Skeletal muscle satellite cell (primary cell): ENCODE results near the gene SLC1A4.

- CAGE, long polyA plus RNA = no peak
Observed at GRCh38 chr2:64748652-64749083, 95.0 kb upstream of the SERTAD2 start.

- CAGE, long polyA plus RNA = no peak
Observed at GRCh38 chr2:64770775-64771232, 117.1 kb upstream of the SERTAD2 start.

DNA sequence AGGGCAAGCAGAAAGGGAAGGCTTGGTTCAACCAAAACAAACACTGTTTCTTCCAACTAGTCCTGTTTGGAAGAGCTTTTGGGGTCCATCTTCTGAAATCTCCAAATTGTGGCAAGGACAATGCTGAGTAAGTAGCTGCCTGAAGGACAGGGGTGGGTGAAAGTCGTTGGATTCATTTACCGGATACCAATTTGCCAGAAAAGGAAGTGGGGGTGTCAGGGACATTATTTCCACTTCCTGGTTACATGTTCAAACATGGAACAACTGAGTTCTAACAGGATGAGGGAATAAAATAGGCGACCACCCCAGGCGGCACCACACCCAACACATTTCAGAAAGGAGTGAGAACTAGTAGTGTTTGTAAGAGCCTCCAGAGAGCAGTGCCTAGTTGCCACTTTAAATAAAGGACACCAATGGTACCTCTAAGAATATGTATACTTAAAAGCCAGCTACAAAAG lies 158.6 kb upstream of the SERTAD2 start:
- CAGE, long polyA plus RNA = no peak

DNA sequence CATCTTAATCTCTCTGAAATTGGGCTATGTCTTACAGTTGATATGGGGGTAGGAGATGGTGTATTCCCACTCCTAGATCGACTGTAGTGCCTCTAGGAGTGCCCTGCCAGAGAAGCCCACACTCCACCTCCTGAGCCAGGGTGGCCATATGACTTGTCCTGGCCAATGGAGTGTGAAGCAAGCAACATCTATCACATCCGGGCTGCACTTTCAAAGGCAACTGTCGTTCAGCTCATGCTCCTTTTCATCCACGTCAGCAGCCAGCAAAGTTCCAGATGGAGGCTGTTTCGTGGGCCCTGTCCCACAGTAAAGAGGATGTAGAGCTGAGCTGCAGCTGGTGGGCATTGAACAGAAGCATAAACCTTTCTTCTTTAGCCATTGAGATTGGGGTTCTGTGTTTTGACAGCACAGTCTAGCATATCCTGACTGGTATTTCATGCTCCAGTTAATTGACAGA lies 149.3 kb upstream of the SLC1A4 start:
- CAGE, long polyA plus RNA = no peak

DNA sequence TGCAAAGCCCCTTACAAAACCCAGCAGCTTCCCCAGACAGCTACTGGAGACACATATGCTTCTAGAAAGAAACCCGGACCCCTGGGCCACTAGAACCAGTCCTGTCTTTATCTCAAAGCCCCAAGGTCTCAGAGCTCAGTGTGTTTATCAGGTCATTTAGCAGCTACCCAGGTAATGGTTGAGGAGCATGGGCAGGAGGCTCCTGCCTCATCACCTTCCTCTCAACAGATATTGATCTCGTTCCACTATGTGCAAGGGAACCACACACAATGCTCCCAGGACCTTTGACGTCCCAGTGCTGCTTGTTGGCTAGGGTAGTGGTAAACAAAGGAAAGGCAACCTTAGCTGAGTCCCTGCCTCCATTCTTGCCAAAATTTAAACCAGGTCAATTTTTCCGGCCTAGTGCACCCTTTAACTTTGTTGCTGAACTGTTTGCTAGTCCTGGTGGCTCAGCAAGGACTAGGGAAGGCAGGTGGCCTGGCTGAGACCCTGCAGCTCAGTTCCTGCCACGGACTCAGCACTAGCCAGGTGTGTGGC lies 66.1 kb upstream of the SLC1A4 start:
- CAGE, long polyA plus RNA = no peak

DNA sequence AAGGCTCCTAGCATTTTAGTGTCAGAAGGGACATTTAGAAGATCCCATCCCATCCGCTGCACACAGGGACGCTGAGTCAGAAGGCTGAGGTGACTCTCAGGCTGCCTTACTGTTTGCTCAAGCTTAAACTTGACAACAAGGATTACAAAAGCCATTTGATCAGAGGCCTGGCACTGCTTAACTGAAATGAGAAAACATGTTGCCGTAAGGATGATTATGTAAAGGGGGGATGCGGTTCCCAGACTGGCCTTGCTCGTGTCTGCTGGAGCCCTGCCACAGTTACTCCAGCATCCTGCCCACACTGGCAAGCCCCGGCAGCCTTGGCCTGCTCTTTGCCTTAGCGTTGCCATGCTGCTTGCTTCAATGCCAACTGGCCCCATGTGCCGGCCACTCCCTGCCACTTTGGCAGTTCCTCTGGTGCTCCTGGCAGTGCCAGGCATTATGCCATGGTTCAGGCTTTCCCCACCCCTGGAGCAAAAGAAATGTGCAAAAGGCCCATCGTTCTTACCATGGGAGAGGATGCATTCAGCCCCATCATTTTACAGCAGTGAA lies 45.5 kb upstream of the SLC1A4 start:
- CAGE, long polyA plus RNA = no peak

GRCh38 chr2:64960702-64961210 lies 28.4 kb upstream of the SLC1A4 start:
- CAGE, long polyA plus RNA = no peak

DNA sequence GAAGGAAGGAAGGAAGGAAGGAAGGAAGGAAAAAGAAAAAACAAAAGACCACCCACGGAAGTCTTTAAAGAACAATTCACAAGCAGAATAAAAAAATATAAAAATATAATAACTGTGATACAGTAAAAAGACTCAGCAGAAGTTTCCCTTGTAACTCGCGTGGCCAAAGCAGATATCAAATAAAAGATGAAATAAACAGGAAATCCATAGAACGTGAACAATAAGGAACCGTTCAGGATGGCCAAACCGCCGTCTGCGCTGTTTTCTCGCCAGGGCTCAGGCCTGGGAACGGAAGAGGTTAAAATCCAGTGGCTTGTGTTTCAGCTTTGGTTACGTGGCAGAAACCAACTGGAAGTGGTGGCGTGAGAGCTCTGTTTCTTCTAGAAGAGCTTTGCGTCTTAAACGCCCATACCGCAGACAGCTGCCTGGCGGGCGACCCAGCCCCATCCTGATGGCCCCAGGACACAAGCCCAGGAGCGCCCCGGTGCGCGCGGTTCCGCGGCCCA lies 1.1 kb upstream of the SLC1A4 start:
- CAGE, long polyA plus RNA = no peak

DNA sequence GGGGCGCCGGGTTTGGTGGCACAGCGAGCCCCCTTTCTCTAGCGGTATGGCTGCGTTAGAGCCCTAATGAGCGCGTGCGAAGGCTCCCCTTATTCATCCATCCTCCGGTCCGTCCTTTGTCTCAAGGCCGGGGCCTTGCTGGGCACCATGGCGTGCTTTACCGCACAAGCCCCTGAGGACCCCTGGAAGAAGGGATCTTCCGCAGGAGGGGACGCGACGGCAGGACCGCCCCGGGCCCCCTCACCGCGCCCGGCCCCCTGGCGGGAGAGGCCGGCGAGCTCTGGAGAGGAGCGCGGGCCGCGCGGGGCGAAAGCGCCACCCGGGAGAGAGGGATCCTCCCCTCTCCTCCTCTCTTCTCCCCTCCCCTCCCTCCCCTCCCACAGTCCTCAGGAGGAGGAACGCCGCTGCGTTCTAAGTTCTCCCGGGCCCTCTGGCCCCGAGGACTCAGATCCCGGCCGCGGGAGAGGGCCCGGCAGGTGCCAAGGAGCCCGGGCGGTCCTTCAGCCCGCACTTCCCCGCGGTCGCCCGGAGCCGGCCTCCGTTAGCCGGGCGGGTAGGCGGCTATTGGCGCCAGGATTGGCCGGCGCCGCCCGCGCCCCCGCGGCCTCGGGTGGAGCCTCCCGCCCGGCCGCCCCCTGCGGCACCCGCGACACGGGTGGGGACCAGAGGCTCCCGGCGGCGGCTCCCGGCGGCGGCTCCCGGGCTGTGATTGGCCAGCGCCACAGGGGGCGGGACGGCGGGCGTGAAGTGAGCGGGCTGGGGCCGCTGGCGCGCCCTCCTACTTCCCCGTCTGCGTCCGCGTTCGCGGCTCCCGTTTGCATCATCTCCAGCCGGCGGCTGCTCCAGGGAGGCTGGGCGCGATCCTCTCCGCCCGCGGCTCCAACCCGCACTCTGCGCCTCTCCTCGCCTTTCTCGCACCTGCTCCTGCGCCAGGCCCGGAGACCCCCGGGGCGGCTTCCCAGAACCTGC lies at the start of gene SLC1A4:
SLC1A4 (plus strand) TSS at position 823 of the 969 bp plus-strand sequence.
- CAGE, long polyA plus RNA = start-site peak on the plus strand centred at position 803 of the sequence, 61 bp wide, 35 and 38 reads in 2 replicates

GRCh38 chr2:65021274-65022000 lies 32.2 kb downstream of the SLC1A4 start:
- CAGE, long polyA plus RNA = no peak

DNA sequence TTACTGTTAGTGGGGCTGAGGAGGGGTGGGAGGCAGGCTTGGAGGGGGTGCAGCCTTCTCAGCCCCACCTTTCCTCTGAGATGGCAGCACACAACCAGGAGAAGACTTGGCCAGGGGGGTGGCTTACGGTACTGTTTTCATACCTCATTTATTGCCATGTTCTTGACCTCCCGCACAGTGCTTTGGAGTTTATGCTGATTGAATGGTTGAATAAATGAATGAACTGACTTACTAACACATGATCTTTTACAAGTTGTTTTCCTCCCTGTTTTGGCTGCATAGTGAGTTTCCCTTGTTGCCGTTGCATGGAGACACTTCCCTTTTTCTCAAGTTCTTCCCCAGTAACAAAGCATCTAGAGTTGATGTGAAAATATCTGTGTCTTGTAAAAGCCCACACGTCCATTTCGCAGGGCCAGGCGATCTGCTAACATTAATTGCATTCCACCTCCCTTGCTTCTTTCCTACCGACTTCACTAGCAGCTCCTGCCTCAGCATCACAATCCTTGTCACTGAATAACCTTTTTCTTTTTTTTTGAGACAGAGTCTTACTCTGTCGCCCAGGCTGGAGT lies 35.7 kb upstream of the RAB1A start:
- CAGE, long polyA plus RNA = no peak

DNA sequence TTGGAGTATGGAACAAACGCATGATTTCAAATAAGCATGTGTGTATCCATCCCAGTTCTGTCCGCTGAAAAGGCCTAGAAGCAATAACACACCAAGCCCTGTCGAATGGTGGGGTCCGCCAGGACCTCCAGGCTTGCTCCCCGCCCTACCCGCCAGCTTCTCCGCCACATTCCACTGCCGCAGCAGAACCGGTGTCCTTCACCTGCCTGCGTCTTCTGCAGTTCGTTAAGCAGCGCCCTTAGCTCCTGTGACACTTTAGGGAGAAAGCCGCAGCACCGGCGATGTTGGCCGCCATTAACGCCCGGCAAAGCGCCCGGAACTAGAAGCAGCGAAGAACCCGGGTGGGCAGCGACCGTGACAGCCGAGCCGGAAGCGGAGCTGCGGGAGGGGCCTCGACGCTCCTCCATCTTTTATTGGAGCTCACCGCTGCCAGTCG lies 334 bp upstream of the ACTR2 start:
- CAGE, long polyA plus RNA = no peak

GRCh38 chr2:65366512-65367020 lies 65.8 kb downstream of the SPRED2 start:
- CAGE, long polyA plus RNA = no peak

DNA sequence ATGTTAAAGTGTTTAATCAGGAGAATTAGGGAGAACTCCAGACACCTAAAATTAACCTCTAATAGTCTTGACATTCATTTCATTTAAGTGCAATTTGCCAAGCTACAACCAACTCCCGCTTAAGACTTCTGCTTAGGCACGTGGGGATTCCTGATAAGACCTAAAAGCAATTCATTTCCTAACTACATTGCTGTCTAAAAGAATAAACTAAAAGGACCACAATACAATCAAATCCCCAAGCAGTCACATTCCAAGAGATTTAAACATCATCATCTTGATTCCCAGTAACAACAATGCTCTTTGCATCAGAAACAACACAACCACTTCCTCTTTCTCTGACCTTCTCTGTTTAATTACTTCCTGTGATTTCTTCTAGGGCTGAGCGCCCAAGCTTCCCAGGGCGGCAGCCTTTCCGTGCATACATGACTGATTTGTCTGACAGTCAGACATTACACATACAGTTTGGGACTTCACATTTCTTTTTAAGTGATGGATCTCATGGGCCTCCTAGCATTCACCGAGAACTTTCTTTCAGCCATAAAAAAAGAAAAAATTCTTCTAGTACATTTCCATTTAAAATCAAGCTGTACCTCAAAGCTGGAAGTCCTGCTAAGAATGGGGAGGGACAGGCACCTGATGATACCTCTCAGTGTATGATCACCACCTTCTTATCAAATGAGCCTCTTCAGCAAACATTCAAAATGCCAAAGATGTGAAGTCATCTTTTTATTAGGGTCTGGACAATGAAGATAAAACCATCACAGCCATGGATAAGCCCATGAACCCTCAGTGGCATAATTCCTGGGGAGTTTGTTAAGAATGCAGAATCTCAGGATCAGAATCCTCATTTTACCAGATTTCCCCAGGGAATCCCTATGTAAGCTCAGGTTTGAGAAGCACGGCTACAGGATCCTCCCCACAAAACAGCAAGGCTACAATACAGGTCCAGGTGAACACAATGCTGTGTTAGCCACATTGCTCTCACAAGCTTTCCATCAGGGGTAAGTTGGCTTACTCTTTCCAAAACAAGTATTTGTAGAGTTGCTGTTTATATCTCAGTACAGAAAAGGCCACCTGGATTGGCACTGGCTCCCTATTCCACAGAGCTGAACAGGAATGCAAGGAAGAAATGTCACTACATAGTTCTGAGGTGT lies 11.4 kb downstream of the SPRED2 start:
- CAGE, long polyA plus RNA = no peak

GRCh38 chr2:65789947-65790373 lies 357.6 kb upstream of the SPRED2 start:
- CAGE, long polyA plus RNA = no peak

DNA sequence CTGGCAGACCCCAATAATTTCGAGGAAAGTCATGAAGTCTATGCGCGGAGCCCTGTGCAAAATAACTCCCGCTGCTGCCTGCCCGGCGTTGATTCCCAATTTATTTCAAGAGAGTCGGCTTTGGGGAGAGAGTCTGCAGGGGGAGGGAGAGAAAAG lies 312 bp upstream of the MEIS1 start:
- CAGE, long polyA plus RNA = no peak

DNA sequence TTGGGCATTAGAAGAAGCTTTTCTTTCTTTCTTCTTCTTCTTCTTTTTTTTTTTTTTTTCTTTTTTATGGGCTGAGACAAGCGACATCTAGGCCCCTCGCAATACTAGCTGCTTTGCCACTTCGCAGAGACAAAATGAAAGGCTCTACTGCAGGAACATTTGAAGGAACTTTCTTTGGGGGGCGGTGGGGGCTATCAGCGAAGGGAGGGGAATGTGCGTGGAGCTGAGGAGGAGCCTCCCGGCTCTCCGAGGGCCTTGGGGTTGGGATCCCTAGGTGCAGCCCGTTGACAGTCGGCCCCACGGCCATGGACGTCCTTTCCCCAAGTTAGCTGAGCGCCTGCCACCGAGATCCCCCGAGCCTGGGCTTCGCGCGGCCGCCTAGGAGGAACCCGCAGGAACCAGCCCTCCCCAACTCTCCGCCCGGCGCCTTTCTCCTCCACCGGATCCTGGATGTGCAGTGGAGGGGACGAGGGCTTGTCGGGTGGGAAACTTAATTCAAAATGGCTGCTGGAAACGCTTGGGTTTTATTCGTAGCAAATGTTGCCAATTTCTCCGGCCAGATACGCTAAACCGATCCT lies 4.2 kb downstream of the MEIS1 start:
- CAGE, long polyA plus RNA = no peak

GRCh38 chr2:66444470-66444945 lies 9.6 kb downstream of the MEIS1 start:
- CAGE, long polyA plus RNA = no peak

GRCh38 chr2:66476295-66477143 lies 41.6 kb downstream of the MEIS1 start:
- CAGE, long polyA plus RNA = no peak

DNA sequence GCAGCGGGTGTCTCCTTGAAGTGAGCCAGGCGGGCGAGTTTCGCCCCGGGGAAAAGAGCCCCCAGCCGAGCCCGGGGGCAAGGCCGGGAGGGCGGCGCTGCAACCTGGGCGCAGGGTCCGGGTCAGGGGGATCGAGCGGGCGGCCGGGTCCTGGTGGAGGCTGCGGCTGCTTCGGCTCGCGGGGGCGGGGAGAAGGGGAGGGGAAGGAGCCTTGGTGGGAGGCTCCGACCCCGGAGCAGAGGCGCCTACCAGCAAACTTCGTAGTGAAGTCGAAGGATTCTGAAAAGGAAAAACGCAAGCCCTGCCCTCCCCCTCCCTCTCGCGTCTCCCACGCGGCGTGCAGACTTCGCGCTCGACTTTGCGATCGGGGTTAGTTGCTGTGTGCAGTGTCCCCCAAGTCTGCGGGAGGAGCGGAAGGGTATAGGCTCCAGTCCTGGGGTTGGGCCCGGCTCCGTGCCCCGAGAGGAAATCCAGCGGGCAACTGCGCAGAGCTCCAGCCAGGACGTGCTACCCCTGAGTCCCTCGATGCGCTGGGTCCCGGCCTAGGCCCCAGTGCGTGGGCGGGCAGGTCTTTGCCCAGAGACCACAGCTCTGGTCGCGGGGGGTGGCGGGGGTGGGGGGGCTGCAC lies 140.9 kb downstream of the MEIS1 start:
- CAGE, long polyA plus RNA = no peak